Adrenal gland (tissue), 7 donors: Measurements from ENCODE around the genes VPS13A, FRMD3 and RMI1.

- PRO-cap, 3 experiments = peak in 3 of 3 experiments; most common plus-strand start chr9:77177536 (in 3); most common minus-strand start chr9:77177472 (in 3)
- RAMPAGE, long total RNA, 4 experiments = start-site peak on the plus strand in 4 of 4 experiments, at chr9:77177517-77177652 at its widest, 439 to 1,332 reads per replicate
- RRBS = under 1% methylated on average over 25 of the region's 87 CpGs
These were observed at the start of gene VPS13A for GRCh38 chr9:77176783-77177827. Gene VPS13A, plus strand, starts transcription at chr9:77177534.

DNA sequence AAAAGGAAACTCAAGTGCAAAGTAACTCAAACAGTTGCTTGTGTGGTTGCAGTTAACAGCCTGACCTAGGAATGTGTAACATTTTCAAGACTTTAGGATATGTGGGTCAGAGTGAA lies 944 bp downstream of the VPS13A start:
- PRO-cap, 3 experiments = peak in 1 of 3 experiments; most common plus-strand start position 29 of the sequence (in 1)
- RAMPAGE, long total RNA, 4 experiments = no peak in any of the 4 experiments

- PRO-cap, 3 experiments = no peak in any of the 3 experiments
- RAMPAGE, long total RNA, 4 experiments = start-site peak on the minus strand in 2 of 4 experiments, at chr9:77647973-77648066 at its widest, 23 to 25 reads per replicate
- RRBS = 18% methylated on average over 15 of the region's 75 CpGs
These were observed 538 bp downstream of the GNA14 start for GRCh38 chr9:77647367-77648200.

GRCh38 chr9:77879566-77880062 lies 152.0 kb downstream of the GNAQ start:
- PRO-cap, 3 experiments = no peak in any of the 3 experiments
- RAMPAGE, long total RNA, 4 experiments = no peak in any of the 4 experiments
- RRBS = no CpG with 5 or more reads among the region's 5 CpGs

- PRO-cap, 3 experiments = no peak in any of the 3 experiments
- RAMPAGE, long total RNA, 4 experiments = no peak in any of the 4 experiments
- RRBS = no CpG with 5 or more reads among the region's 2 CpGs
These were observed 5.9 kb downstream of the GNAQ start for GRCh38 chr9:78025712-78026121.

DNA sequence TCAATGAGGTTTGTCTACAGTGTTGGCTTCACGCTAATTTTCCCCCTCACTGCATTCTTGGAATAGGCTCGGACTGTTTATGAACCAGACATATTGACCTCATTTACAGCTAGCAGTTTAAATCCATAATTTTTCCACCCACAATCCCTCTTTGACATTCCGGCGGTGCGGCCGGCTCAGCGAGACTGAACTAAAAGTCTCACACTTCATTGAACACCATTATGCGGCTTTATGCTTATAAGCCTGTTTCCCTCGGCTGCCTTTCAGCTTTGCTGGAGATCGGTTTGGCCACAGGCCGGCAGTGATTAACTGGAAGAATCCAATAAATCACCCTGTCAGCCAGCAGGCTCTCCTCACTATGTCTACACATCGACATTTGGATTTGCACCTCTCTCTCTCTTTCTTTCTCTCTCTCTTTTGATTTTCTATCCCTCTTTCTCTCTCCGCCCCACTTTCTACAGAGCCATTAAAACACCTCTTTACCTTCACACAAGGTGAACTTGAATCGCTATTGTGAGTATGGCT lies 315.0 kb upstream of the TLE4 start:
- PRO-cap, 3 experiments = no peak in any of the 3 experiments
- RAMPAGE, long total RNA, 4 experiments = no peak in any of the 4 experiments
- RRBS = 0% methylated on average over 2 of the region's 14 CpGs

- PRO-cap, 3 experiments = peak in 3 of 3 experiments; most common plus-strand start chr9:79571097 (in 1); most common minus-strand start chr9:79571456 (in 3)
- RAMPAGE, long total RNA, 4 experiments = no peak in any of the 4 experiments
- RRBS = 1% methylated on average over 19 of the region's 65 CpGs
These were observed 718 bp upstream of the TLE4 start for GRCh38 chr9:79570860-79571633.

GRCh38 chr9:80231786-80232337 lies 660.1 kb downstream of the TLE4 start:
- PRO-cap, 3 experiments = no peak in any of the 3 experiments
- RAMPAGE, long total RNA, 4 experiments = no peak in any of the 4 experiments
- RRBS = no CpG with 5 or more reads among the region's 4 CpGs

DNA sequence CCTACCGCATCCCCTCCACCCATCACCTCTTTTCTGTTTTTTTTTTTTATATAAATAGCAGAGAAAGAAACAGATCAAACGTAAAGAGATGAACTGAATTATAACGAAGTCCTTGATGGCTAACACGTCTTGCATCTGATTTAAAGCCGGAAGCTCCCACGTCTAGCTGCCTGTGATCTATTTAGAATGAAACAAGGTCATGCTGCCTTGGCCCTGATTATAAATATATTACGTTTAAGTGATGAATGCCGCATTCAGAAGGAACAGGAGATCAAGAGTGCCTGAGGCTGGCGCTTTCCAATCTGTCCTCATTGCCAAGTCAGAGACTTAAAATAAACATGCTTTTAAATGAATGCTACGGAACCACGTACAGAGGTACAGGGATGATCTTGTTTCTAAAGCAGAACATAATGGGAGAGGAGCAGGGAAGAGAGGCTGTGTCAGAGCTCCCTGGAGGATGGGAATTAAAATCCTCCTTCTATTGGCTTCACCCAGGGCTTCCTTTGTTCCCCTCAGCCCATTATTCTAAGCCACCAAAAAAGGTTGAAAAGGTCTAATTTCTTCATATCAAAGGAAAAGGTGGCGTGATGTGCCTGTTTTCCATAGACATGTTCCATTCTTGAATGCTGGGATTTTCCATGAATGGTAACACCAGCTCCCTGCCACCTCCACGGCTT lies 292.8 kb downstream of the TLE1 start:
- PRO-cap, 3 experiments = peak in 2 of 3 experiments; most common plus-strand start position 253 of the sequence (in 1)
- RAMPAGE, long total RNA, 4 experiments = no peak in any of the 4 experiments
- RRBS = no CpG with 5 or more reads among the region's 13 CpGs

GRCh38 chr9:81759686-81760226 lies 70.4 kb upstream of the TLE1 start:
- PRO-cap, 3 experiments = peak in 1 of 3 experiments; most common plus-strand start chr9:81759955 (in 1); most common minus-strand start chr9:81759814 (in 1)
- RAMPAGE, long total RNA, 4 experiments = no peak in any of the 4 experiments
- RRBS = no CpG with 5 or more reads among the region's 5 CpGs

- PRO-cap, 3 experiments = peak in 2 of 3 experiments; most common plus-strand start chr9:82456405 (in 2)
- RAMPAGE, long total RNA, 4 experiments = no peak in any of the 4 experiments
- RRBS = no CpG with 5 or more reads among the region's 1 CpG
These were observed 467.6 kb downstream of the SPATA31D1 start for GRCh38 chr9:82456278-82456537.

GRCh38 chr9:82597256-82598026 lies 465.5 kb downstream of the RASEF start:
- PRO-cap, 3 experiments = no peak in any of the 3 experiments
- RAMPAGE, long total RNA, 4 experiments = no peak in any of the 4 experiments
- RRBS = no CpG with 5 or more reads among the region's 12 CpGs

DNA sequence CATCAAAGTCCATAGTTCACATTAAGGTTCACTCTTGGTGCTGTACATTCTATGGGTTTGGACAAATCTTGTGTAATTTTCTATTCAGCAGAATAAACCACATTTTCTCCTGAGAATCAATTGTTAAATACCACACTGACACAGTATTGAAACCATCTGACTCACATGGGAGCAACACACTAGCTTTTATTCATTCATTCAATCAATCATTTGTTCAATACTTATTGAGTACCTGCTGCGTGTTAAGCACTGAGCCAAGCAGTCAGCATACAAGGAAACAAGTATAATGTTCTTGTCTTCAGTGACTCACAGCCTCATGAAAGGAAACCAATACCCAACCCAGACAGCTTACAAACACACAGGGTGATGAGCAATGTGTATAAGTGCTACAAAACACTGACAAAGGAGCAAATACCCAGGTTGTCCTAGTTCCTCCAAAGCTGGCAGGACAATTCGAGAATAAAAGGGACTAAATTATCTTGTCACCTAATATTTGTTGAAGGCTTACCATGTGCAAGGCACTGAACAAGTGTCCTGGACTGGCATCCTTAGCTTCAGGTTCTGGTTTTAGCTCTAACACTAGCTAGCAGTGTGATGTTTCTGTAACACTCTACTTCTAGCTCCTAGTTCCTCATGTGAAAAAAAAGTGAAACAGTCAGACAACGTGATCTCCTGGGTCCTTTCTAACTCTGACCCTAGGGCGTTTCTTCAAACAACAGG lies 67.6 kb upstream of the RASEF start:
- PRO-cap, 3 experiments = no peak in any of the 3 experiments
- RAMPAGE, long total RNA, 4 experiments = no peak in any of the 4 experiments
- RRBS = no CpG with 5 or more reads among the region's 4 CpGs

GRCh38 chr9:83154744-83155433 lies 91.9 kb upstream of the RASEF start:
- PRO-cap, 3 experiments = no peak in any of the 3 experiments
- RAMPAGE, long total RNA, 4 experiments = no peak in any of the 4 experiments
- RRBS = no CpG with 5 or more reads among the region's 2 CpGs

DNA sequence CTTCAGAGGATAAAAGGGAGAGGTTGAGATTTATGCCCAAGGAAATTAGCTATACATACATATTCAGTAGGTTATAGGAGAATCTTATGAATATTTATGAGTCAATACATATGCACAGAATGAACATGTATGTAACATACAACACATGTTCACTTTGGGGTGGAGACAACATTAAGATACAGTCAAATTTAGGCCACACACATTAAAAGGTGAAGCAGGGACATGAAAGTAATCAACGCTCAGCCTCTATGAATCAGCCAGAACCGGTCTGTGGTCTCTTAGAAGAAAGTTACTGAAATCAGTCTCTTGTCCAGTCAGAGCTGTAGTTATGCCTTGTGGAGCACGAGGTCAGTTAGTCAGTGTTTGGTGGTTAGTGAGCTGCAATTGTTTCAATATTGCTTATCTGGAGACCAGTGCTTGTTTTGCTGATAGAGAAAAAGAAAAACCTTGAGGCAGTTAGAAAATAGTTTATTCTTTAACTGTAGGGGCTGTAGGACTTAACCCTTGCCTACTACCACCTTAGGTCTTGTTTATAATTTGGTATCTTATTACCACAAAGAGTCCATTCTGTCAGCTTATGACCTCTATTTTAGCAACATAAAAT lies 157.8 kb upstream of the RASEF start:
- PRO-cap, 3 experiments = peak in 1 of 3 experiments; most common plus-strand start position 359 of the sequence (in 1); most common minus-strand start position 272 of the sequence (in 1)
- RAMPAGE, long total RNA, 4 experiments = no peak in any of the 4 experiments
- RRBS = no CpG with 5 or more reads among the region's 3 CpGs

DNA sequence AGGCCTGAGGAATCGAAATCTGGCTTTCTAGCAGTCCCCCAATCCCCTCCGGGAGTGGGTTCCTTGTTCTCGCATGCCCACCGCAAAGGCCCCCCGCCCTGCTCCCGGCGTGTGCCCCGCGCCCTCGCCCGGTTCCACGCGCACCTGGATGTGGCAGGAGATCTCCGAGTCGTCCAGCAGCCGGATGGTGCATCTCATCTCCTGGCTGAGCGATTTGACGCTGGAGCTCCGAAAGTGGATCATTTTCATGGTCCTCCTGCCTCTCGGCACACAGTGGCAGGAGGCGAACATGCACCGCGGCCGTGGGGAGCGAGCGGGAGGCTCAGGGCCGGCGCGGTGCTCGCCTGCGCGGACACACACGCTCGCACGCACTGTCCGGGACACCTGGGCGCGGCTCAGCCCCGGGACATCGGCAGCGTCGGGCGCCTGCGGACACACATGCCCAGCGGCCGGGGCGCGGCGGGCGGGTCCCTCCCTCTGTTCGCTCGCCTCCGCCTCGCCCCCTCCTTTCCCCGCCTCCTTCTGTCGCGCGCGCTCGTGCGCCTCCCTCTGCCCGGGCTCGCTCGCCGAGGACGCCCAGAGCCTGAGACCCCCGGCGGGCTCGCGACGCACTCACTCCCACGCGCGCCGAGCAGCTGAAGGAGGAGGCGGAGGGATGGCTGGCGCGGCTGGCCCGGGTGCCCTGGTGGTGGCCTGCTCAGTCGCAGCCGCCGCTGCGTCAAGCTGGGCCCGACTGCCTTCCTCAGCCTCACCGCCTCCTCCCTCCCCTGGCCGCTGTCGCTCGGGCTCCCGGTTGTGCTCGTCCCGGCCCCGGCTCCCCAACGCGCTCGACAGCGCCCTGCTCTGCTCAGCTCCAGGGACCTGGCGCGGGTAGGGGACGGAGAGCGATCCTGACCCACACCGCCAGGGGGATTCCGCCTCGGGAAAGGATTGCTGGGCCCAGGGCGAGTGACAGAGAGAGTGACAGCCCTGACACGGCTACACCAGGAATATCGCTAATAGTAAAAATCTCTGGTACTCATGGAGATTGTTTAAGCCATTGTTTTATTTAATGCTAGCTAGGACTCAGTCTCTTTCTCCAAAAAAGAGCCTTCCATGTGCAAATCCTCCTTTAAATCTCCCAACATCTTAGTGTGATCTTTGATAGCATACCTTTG lies at the start of gene FRMD3:
FRMD3 (minus strand) TSS at position 461 of the 1,157 bp plus-strand sequence.
- PRO-cap, 3 experiments = peak in 3 of 3 experiments; most common plus-strand start position 579 of the sequence (in 2); most common minus-strand start position 411 of the sequence (in 3)
- RAMPAGE, long total RNA, 4 experiments = start-site peak on the minus strand in 2 of 4 experiments, centred at positions 398 to 399 of the sequence, 2,791 to 3,215 reads per replicate
- RRBS = 2% methylated on average over 61 of the region's 106 CpGs

DNA sequence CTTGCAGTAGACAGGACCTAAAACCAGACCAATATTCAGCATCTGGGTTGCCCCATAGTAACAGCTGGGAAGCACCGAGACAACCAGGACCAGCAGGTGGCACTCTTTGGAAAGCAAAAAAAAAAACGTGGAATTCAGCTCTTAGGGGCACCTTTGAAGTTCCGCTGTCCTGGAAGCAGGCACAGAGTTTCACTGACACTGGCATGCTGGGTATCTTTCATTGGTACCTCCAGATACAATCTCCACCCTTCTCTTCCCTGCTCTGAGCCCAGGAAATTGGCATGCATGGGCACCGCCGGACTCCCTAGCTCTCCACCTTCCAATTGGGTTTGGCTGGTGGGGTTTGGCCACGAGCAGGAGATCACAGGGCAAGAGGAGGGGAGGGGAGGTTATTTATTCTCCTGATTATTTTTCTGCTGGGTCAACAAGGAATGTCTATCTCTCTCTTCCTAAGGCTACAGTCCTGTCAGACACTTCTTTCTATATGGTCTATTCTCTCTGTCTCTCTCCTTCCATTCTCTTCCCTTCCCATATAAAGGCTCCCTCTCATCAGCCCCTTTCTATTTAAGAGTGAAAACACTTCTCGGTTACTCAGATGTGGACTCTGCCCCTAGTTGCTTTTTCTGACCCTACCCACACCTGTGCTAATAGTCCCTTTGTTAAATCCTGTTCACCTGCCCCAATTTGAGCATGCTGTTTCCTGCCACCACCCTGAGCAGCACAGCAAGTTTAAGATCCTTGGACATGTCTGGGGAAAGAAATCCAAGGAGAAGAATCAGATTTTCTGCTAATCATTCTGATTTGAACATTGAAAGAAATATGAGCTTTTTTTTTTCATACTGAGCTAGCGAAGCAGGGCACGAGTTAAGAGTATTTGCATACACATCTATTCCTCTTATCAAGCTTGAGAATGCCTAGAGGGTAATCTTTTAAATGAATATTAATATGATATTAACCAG lies 1.8 kb upstream of the IDNK start:
- PRO-cap, 3 experiments = no peak in any of the 3 experiments
- RAMPAGE, long total RNA, 4 experiments = no peak in any of the 4 experiments
- RRBS = no CpG with 5 or more reads among the region's 9 CpGs

GRCh38 chr9:83657976-83658872 lies 35.3 kb downstream of the IDNK start:
- PRO-cap, 3 experiments = no peak in any of the 3 experiments
- RAMPAGE, long total RNA, 4 experiments = no peak in any of the 4 experiments
- RRBS = no CpG with 5 or more reads among the region's 4 CpGs

GRCh38 chr9:83970714-83971311 lies 9.2 kb downstream of the HNRNPK start:
- PRO-cap, 3 experiments = no peak in any of the 3 experiments
- RAMPAGE, long total RNA, 4 experiments = no peak in any of the 4 experiments
- RRBS = 92% methylated on average over 1 of the region's 6 CpGs

DNA sequence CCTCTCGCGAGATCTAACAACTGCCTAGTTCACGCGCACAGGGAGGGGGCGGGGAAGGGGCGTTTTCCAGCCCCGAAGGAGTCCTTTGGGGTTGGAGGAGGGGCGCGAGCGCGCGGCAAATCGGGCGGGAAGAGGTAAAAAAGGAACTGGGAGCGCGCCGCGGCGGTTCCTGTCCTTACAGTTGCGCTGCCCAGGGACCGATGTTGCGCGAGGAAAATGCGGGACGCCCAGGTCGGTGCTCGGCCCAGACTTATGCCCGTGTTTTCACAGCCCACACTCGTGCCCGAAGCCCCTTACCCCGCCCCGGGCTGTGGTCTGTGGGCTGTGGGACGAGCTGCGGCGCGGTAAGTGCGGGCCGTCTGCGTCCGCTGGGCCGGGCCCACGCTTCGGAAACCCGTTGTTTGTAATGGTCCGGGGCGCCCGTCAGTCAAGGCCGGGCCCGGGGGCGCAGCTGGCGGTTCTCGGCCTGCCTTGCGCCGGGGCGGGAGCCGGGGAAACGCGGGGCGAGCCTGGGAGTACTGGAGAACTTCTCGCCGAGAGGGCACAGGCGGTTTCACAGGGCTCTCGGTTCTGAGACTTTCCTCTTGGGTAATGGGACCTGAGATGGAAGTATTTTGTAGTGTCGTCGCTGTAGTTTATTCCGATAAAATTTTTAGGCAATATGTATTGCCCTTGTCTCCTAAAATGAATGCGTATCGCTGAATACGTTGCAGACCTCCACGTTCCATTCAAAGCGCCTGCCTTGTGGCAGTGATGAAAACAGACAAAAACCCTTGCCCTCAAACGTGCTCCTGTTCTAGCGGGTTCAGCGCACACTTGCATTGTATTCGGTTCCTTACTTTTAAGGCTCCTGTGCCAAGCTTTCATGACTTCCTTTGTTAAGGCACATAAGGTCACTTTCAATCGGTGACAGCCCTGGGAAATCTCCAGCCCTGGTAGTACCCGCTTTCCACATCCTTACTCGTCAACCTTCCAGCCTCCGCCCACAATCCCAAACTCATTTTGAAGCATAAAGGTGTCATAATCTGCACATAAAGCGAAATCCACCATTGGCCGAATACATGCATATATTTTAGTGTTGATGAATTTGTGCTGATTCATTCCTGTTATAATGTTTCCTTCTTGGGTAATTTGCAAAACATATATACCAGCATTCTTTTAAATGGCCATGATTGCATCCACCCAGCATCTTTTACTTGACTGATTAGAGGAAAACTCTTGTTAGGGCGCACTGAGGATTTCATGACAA lies at the start of gene RMI1:
RMI1 (plus strand) TSS at position 145 of the 1,249 bp plus-strand sequence.
- PRO-cap, 3 experiments = peak in 3 of 3 experiments; most common plus-strand start position 118 of the sequence (in 1); most common minus-strand start position 453 of the sequence (in 1)
- RAMPAGE, long total RNA, 4 experiments = start-site peak on the plus strand in 4 of 4 experiments, centred at positions 128 to 148 of the sequence, 24 to 179 reads per replicate
- RRBS = 1% methylated on average over 16 of the region's 82 CpGs